ENCODE measurements around a stretch of chr2.

DNA sequence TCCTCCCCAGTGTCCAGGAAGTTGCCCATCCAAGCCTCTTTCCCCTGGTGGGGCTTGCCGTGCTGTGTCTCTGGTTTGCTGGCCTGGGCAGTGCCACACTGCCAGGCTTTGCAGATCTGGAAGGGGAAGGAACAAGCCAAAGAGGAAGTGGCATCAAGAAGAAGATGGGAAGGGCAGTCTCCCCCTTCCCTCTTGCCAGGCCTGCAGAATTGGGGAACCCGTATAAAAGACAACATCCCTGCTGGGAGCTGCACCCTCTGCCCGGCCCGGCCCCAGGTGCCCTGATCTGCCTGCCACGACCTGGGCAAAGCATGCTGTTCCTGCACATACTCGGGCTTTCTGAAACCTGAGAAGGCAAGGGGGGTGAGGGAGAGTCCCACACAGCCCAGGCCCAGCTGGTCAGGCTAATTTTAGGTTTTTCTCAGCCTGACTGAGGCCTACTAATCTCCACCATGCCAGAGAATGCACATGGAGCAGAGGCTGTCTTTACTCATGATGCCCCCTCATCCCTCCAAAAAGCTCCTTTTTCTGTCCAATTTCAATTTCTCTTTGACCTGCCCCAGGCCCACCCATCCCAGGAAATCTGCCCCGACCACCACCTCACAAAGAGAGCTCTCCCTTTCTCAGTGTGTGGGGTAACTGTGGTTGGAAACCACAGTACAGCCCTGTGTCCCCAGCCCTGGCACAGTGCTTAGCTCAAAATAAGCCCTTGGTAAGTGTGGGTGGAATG is 44.0 kb upstream of the CAB39 start:
- PRO-cap: no peak
- RAMPAGE, long total RNA, 2 experiments: no peak in any of the 2 experiments

- PRO-cap: no peak
- RAMPAGE, long total RNA, 2 experiments: no peak in any of the 2 experiments
Observed at GRCh38 chr2:230820253-230820870, 44.4 kb upstream of the ITM2C start.

DNA sequence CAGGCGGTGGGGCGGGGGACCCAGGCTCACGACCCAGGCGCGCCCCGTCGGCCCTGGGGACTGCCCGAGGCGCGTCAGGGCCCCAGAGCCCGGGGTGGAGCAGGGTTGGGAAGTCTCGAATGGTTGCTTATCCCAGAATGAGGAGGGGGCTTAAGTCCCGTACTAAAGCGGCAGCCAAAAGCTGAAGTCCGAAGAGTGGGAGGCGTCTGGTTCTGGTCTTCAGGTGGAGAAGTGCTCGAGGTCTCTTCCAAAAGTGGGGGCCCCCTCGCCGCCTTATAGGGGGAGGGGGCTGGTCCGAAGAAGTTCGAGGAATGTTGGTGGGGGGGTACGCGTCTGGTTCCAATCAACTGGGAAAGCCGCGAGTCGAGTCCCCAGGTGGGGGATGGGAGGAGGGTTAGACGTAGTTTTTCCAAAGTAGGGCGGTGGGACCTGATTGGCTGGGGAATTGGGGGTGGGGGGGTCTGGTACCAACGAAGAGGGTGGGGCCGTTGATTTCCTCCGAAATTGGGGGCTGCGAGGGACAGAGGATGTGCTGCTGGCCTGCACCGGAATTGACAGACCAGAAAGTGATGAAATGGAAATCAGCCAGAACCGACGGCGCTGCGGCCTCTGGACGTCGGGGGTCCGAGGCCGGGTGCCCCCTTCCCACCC is 547 bp downstream of the ITM2C start:
- PRO-cap: no peak
- RAMPAGE, long total RNA, 2 experiments: no peak in any of the 2 experiments

GRCh38 chr2:230868514-230868922 is 3.8 kb downstream of the ITM2C start:
- PRO-cap: no peak
- RAMPAGE, long total RNA, 2 experiments: no peak in any of the 2 experiments

- PRO-cap: no peak
- RAMPAGE, long total RNA, 2 experiments: no peak in any of the 2 experiments
Observed at GRCh38 chr2:230873627-230874308, 9.0 kb downstream of the ITM2C start.

DNA sequence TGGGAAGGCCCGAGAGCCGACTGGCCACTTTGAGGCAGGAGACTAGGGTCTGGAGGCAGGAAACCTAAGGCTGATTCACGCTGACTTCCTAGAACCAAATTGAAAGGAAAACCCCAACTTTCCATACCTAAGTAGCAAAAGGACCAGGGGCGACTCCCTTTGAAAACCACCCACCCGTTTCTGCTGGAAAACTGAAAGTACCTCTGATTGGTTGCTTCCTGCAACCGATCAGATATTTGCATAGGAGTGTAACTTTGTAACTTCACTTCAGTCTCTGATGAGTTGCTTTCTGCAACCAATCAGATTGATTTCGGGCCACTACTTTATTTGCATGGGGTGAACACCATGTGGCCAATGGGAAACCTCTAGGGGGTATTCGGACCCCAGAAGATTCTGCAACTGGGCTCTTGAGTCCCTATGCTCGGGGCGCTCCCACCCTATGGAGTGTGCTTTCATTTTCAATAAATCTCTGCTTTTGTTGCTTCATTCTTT is 26.7 kb upstream of the SPATA3 start:
- PRO-cap: no peak
- RAMPAGE, long total RNA, 2 experiments: no peak in any of the 2 experiments

GRCh38 chr2:231161787-231162414 is 36.5 kb upstream of the ARMC9 start:
- PRO-cap: no peak
- RAMPAGE, long total RNA, 2 experiments: no peak in any of the 2 experiments

GRCh38 chr2:231222190-231222495 is 23.7 kb downstream of the ARMC9 start:
- PRO-cap: no peak
- RAMPAGE, long total RNA, 2 experiments: no peak in any of the 2 experiments

DNA sequence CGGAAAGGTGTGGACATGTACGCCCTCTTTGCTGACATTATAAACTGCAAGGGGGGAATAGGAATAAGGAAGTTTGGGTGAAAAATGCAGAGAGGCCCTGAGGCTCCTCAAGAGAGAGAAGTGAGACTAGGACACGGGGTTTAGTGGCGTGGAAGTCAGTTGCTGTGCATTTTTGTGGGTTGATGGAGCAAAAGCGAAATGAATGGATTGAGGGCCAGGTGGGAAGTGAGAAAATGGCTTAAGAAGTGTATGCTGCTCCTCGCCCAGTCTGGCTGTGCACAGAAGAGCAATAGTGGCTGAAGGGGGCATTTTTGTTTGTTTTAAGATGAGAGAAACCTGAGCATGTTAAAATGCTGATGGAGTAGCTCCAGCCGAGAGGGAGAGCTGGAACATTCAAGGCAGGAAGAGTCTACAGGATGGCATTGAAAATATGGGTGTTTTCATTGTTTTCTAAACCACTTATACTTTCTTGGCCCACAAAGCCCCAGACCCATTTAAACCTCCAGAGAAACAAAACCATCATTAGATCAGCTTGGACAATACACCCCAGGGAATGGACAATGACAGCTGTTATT is 96.1 kb upstream of the B3GNT7 start:
- PRO-cap: no peak
- RAMPAGE, long total RNA, 2 experiments: no peak in any of the 2 experiments

DNA sequence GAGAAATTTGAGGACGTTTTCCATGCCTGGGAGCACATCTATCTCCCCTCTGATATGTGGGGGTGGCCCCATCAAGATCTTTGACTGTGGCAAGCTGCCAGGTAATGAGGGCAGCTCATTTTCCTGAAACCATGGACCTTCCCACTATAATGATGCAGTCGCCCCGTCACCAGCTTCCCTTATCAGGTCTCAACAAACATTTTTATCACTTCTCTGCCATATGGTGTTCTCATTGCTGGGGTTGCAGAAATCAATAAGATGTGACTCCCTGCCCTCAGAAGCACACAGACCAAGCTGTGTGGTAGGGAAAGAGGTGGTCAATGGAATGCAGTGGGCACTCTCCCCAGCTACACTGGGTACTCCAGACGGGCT is 48.4 kb upstream of the B3GNT7 start:
- PRO-cap: no peak
- RAMPAGE, long total RNA, 2 experiments: no peak in any of the 2 experiments

DNA sequence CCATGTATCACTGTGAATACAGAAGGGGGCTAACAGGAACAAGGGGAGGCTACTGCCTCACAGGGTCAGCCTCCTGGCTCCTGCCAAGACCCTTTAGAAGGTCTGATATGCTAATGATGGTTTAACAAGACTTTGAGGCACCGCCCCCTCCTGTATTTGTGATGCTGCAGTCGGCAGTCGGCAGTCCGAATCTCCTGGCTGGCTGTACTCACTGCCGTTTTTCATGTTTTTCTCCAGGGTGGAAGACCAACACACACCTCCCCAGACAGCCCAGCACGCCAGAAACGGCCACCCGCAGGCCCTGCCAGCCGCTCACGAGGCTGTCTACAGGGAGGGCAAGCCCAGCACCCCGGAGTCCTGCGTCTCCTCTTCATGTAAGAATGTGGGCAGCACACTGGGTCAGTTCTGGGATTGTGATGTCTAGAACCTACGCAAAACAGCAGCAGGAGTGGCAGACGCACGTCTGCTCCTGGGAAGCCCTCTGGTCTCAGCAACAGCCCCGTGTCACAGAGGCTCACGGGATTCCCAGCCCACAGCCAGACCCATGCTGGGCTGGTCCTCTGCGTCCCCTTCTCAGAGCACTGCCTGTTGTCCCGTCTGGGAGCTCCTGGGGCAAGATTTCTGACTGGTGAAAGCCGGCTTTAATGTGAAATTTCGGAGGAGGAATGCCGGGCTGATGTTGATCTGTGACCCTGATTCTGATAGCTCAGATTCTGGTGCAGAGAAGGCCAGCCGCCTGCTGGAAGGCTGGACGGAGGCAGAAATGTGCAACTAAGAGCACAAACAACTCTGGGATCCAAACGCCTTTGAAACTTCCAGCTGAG is 39.7 kb upstream of the B3GNT7 start:
- PRO-cap: no peak
- RAMPAGE, long total RNA, 2 experiments: no peak in any of the 2 experiments

GRCh38 chr2:231379516-231380110 is 15.9 kb upstream of the B3GNT7 start:
- PRO-cap: no peak
- RAMPAGE, long total RNA, 2 experiments: no peak in any of the 2 experiments

DNA sequence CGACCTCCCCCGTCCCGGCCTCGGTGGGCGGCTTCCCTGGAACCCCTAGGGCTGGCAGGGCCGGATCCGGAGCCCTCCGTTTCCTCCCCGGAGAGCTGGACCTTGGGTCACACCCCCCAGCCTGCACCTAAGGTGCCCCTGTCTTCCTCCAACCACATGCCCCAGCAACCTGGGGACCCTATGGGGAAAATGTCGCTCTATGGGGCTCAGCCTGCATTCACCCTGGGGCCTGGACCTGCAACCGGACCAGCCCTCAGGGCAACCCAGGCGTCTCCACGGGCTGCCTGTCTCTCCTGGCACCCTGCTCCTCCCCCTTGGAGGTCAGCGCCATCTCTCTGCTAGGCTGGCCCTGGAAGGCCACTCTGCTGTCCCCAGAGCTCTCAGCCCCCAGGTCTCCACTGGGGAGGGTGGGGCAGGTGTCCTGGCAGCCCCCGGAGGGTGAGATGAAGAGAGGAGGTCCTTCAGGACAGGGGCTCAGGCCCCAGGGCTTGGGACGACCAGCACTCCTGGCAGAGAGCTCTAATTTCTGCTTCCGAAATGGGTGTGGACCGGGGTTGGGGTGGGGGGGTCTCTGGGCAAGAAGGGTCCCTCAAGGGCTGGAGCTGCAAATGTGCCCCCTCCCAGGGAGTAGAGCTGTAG is 943 bp downstream of the B3GNT7 start:
- PRO-cap: unidirectional peak, minus-strand start at position 275 of the sequence
- RAMPAGE, long total RNA, 2 experiments: no peak in any of the 2 experiments

GRCh38 chr2:231425684-231426770 is 30.5 kb downstream of the B3GNT7 start:
- PRO-cap: no peak
- RAMPAGE, long total RNA, 2 experiments: no peak in any of the 2 experiments

- PRO-cap: no peak
- RAMPAGE, long total RNA, 2 experiments: no peak in any of the 2 experiments
Observed at GRCh38 chr2:231461368-231462464, 2.6 kb downstream of the NCL start.

DNA sequence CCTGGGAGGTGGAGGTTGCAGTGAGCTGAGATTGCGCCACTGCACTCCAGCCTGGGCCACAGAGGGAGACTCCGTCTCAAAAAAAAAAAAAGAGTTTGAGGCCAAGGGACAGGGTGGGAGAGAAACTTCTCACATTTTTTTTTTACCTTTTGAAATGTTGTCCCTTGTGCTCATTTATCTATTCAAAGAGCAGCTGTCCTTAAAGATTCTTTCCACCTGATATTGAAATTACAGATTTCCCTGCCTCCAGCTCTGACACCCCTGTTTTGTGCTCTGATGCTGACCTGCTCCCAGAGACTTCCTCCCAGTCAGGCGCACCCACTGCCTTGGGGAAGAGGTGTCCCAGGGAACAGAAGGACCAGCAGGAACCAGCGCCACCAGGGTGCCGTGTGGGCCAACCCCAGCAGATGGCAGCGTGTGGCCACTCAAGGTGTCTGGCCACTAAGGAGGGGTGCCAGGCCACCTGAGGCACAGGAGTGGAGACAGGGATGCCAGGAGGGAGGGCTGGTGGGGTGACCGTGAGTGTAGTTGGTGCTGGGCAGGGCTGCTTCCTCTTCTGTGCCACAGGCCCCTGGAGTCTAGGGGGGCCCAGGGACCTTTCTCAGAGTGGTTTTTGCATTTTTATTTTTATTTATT is 55.8 kb downstream of the TEX44 start:
- PRO-cap: no peak
- RAMPAGE, long total RNA, 2 experiments: no peak in any of the 2 experiments

- PRO-cap: unidirectional peak, plus-strand start at chr2:231707584; bidirectional peak, plus-strand start at chr2:231707807, minus-strand start at chr2:231707806
- RAMPAGE, long total RNA, 2 experiments: no peak in any of the 2 experiments
Observed at GRCh38 chr2:231707216-231707947, 943 bp upstream of the PTMA start.

- PRO-cap: no peak
- RAMPAGE, long total RNA, 2 experiments: no peak in any of the 2 experiments
Observed at GRCh38 chr2:231714510-231715093, 6.3 kb downstream of the PTMA start.

GRCh38 chr2:231717081-231717856 is 8.9 kb downstream of the PTMA start:
- PRO-cap: no peak
- RAMPAGE, long total RNA, 2 experiments: no peak in any of the 2 experiments

GRCh38 chr2:231796075-231796572 is 9.9 kb downstream of the COPS7B start:
- PRO-cap: no peak
- RAMPAGE, long total RNA, 2 experiments: no peak in any of the 2 experiments